SP-49 (cell line): ENCODE results near the gene BSX.

- PRO-cap: no peak
Observed at GRCh38 chr11:121478702-121479313, 26.7 kb downstream of the SORL1 start.

DNA sequence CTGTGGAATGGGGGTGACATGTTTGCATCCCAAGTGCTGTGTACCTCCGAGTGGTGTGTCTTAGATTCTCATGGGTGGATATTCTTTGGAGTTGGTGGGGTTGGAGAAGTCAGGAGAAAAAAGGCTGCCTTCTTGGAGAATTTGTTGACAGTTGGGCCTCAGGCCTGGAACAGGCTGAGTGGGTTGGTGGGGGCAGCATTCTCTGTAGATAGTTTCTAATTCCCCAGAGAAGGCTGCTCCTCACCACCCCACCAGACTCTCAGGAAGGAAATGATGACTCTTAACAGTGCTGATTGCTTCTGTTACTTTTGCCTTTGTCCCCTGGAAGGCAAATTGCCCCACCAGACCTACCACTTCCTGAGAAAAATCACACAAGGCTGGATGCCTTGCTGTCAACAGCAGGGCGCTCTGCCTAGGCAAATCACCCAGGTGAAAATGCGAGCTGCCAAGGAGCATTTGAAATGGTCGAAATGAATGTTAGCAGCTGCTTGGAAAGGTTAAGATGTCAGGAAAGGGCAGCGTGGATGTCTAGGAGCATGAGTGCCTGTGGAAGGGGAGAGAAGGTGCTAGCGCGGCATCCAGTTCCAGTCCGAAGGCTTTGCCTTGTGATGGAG, 30.3 kb downstream of the SORL1 start:
- PRO-cap: no peak

DNA sequence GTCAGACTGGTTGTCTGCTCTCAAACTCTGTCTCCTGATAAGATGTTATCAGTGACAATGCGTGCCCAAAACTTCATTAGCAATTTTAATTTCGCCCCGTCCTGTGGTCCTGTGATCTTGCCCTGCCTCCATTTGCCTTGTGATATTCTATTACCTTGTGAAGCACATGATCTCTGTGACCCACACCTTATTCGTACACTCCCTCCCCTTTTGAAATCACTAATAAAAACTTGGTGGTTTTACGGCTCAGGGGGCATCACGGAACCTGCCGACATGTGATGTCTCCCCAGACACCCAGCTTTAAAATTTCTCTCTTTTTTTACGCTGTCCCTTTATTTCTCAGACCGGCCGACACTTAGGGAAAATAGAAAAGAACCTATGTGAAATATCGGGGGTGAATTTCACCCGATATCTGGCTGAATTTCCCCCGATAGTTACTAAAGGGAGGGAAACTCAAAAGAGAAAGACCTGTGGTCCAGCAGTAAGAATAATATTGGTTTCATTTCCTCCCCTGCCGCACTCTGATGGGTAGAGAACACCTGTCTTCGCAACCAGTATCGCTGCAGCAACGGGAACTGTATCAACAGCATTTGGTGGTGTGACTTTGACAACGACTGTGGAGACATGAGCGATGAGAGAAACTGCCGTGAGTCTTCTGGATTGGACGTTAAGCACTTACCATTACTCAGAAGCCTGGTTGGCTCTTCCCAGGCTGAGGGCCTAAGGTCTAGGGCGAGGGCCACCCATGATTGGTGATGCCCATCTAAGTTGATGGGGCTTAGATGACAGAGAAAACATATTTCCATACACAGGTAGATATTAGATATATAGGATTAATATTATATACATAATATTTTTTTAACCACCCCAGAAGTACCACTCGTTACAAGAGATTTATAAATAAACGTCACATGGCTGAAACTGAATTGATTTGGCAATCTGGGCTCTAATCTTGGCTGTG, 117.8 kb downstream of the SORL1 start:
- PRO-cap: no peak

DNA sequence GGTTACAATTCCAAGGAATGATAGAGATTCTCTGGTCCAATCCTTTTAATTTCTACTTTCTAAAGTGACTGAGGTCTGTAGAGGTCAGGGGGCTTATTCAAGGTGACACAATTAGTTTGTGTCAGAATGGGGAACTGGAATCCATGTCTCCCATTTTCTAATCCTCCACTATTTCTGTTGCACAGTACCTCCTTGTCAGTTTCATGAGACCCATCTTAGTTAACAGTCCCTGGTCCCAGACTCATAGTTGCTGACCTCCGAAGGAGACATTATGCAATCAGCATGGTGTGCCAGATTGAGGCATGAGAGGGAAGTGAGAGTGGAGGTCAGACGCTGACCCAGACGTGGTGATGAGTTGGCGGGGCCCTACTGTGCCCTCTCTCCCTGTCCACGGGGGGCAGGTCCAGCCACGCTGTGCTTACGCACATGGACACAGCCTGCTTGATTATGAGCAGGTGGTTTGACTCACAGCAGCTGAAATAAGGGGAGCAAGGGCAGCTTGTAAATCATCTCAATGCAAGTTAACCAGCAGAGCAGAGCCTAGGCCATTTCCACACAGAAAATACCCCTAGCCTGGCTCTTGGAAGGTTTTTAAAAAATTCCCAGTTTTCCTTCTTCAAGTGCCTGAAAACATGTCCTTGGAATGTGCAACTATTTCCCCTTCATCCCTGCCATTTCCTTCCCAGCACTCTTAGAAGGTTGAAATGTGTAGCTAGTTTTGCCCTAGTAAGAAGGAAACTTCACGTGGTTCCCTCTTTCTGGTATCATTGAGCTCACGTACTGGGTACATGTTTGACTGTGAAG, 123.2 kb downstream of the SORL1 start:
- PRO-cap: no peak

DNA sequence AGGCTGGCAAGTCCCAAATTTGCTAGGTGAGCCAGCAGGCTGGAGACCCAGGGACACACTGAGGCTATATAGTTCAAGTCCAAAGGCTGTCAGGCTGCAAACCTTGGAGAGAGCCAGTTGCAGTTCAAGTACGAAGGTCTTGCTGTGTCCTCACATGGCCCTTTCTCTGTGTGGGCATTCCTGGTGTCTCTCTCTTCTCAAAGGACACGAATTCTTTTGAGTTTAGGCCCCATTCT, 135.1 kb downstream of the SORL1 start:
- PRO-cap: no peak

DNA sequence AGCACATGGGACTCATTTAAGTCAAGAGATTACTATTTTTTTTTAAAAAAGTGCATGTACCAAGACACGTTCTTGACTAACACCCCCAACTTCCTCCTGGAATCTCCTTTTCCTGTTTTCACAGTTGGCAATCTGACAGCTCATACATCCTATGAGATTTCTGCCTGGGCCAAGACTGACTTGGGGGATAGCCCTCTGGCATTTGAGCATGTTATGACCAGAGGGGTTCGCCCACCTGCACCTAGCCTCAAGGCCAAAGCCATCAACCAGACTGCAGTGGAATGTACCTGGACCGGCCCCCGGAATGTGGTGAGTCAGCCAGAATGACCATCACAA, 162.6 kb downstream of the SORL1 start:
- PRO-cap: no peak

- PRO-cap: no peak
Observed at GRCh38 chr11:121631895-121632597, 179.9 kb downstream of the SORL1 start.

DNA sequence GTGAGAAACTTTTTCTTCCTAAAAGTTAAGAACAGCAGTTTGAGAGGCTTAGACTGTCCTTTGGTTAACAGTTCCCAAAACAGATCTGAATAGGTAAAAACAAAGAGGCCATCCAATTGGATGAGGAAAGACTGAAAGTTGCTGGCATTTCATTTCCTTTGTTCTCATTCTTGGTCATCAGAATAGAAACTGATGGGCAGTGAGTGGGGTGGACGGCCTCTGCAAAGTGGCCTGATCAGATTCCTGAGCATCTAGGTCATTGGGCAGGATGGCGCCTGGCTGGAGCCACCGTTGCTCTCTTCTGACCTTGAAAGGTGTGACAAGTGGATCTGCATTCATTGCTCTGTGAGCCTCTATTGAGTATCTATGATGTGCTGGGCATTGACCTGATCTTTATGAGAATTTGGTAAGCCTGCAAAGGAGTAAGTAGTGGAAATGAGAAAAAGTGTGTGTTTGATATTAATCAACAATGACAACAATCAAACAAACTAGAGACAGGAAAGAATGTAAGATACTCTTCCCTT, 237.2 kb downstream of the SORL1 start:
- PRO-cap: no peak

DNA sequence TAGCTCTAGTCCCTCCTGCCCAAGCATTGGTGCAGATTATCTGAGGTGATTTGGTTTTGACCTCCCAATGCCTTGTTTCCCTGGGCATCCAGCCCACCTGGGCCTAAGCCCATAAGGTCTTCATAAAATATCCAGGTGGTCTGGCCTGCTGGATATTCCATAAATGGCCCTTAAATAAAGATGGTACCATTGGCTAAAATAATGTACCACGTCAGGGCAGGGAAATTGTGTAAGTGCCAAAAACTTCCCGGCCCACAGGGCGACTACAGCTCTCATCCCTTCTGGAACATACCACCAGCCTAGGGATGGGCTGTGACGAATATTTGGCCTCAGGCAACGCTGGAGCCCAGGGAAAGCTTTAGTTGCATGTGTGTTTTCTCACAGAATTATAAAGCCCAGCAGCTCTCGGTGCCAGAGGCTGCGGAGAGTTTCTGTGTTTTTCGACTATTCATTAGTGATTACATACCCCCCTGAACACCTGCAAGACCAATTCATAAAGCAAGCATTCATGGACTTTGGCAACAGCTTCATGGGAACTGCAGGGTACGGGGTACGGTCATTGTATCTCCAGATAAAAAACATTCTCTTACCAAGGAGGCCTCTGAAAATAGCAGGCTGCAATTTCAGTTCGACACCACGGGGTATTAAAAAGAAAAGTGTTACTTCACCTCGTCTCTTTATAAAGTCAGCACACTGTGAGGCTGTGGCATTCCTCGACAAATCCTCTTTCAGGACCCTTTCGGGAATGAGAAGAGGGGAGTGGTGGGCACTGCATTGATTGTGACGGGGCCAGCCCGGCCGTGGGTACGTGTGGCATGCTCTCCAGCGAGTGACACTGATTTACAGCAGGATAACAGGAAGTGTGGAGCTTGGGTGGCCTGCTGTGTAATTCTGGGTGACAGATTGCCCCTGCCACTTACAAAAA, 244.1 kb downstream of the SORL1 start:
- PRO-cap: no peak

GRCh38 chr11:121932131-121932419, 183.9 kb downstream of the BLID start:
- PRO-cap: no peak

DNA sequence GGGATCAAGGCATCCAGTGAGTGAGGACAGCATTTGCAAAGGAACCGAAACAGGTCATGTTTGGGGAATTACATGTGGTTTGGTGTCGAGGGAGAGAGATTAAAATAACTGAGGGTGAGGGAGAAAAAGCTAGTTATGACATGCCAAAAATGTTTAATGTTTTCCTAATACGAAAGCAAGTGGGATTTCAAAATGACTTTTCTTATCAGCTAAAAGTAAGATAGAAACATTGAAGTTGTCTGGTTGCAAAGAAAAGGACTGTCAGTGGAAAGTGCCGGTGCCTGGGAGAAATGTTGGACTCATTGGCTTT, 157.0 kb downstream of the BLID start:
- PRO-cap: no peak

GRCh38 chr11:122104831-122105821, 10.9 kb downstream of the BLID start:
- PRO-cap: no peak

DNA sequence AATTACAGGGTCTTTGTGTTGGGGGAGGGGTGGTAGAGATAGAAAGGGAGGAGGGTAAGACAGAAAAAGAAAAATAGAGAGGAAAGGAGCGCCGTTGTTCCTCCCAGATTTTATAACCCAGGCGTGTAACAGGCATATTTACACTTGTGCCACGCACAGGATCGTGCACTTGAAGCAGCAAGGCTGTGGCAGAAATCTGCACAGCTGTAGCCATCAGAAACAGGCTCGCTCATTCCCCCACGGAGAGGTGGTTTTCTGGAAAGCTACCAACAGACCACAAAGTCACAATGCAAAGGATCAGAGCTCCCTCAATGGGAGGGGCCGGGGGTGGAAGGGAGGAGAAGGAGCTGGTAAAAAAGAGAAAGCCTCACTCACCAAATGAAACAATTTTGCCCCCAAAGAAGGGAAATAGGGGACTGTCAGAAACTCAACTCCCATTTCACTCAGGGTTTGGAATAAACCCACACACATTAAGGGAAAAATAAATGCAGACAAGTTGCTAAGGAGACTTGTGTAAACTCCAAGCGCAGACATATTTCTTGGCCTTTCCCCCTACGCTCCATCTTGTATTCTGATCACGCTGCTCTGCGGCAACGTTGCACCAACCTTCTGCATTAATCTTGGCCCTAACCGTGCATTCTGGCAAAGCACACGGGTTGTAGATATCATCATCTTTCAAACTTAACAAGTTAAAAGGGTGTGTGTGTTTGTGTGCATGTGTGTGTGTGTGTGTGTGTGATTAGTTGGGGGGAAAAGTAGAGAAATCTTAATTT, 43.2 kb upstream of the BLID start:
- PRO-cap: no peak

DNA sequence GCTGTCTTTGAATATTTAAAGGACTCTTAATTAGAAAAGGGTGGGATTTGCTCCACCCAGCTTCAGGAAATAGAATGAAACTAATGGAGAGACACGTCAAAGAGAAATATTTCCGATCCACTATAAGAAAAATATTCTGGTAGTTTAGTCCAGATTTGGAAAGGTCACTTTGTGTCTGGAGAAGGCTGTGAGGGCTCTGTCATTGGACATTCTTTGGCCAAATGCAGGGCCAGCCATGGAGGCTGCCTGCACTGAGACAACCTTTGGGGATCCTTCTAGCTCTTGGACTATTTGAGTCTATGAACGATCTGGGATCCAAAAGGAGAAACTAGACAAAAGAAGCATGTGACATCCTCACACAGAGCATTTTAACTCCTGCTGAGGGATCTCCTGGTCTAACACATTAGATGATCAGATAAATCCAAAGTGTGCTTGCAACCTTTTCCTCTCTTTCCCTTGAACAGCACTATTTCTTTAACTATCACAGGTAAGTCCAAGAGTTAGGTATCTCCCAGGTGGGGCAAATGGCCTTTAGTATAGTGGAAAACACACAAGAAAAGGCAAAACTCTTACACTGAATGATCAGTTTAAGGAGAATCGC, 89.4 kb upstream of the BLID start:
- PRO-cap: no peak

DNA sequence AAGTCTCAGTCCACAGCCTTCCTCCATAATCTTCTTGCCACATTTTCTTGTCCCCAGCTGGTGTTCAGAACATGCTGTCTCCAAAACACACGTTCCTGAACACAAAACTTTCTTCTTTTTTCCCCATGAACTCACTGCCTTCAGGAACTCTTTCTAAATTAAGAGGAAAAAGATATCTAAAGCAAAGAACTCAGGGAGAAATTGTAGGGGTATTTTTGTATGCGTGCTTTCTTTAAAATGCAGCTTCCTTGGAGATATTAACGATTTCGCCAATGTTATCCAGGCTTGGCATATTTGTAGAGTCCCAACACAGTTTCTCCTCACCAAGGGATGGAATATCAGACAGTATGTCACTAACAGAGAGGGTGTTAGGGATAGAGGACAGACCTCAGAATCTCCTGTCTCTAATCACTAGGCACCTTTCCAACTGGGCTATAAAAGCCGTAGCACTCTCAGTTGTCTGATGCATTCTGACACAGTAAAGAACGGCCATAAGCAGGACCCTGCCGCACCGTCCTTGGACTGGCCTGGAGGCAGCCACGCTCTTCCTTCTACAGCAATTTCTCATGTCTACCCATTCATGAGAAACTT, 232.9 kb upstream of the BLID start:
- PRO-cap: no peak

- PRO-cap: no peak
Observed at GRCh38 chr11:122559671-122560117, 95.8 kb upstream of the UBASH3B start.

DNA sequence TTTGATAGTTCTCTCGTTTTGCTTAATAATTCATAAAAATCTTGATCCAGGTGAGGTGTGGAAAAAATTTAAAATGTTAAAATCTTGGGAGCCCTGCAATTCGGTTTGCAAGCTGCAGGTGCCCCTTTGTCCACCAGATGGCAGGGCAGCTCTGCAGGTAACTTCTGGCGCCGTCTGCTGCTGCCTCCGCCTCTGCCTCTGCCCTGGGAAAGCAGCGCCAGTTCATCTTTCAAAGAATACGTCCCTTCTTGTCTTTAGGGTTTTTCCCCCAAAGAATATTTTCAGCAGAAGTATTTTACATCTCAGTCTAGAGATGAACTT, 75.0 kb upstream of the UBASH3B start:
- PRO-cap: no peak

DNA sequence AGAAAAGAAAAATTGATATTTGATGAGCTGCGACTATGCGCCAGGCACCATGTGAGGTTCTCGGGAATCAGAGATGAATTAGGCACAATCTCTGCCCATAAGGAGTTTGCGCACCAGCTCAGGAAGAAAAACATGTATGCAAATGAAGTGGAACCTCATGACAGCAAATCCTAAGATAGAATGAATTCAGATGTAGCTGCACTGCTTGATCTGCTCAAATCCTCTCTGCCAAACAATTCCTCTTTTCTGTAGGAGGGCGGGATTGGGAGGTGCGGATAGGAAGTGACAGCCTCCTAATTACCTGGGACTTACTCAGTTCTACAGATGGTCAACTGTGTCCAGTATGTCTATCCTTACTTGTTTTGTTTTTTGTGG, 13.8 kb downstream of the CRTAM start:
- PRO-cap: no peak

GRCh38 chr11:122981556-122982242, at the start of gene BSX:
Gene BSX, minus strand, starts transcription at chr11:122981834.
- PRO-cap: no peak

- PRO-cap: no peak
Observed at GRCh38 chr11:123052849-123053745, 8.8 kb downstream of the HSPA8 start.